Cardiac ventricle fibroblast (primary cell): ENCODE results near the genes PYGM and SAC3D1.

DNA sequence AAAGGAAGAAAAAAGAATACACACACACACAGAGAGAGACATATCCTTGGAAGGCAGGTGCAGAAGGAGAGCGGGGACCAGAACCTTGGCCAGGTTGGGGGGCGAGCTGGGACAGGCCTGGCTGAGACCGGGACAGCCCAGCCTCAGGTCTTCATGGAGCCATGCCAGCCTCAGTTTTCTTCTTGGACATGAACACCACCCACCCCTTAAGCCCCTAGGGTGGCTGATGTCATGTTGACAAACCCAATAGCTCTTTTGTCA lies 21.9 kb upstream of the SLC22A11 start:
- RAMPAGE, long total RNA, result no peak

GRCh38 chr11:64559723-64560073 lies 4.0 kb downstream of the SLC22A11 start:
- RAMPAGE, long total RNA, result no peak

- RAMPAGE, long total RNA, result no peak
These were observed 29.5 kb downstream of the SLC22A12 start for GRCh38 chr11:64620276-64621221.

DNA sequence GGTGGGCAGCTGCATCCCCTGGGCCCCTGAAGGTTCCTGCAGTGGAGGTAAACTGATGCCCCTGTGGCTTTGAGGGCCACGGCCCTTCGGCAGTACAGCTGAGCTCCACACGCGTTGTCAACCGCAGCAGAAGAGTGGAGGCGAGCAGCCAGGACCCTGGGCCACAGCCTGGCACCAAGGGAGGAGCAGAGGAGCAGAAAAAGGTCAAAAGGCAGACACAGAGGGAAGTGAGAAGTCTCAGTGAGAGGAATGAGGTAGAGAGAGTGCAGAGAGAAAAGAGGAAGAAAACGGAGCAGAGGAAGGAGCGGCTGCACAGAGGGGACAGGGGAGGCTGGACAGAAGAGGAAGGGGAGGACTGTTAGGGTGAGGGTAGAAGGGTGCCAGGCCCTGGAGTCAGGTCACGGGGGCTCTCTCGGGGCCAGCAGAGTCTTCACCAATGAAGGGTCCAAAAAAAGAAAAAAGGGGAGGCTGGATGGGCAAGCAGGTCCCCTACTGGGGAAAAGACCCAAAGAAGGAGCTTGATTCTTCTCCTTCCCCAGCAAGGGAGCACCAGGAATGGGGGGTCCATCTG lies 64.2 kb downstream of the SLC22A12 start:
- RAMPAGE, long total RNA, result no peak

GRCh38 chr11:64745696-64746522 lies 2.0 kb upstream of the RASGRP2 start:
- RAMPAGE, long total RNA, result no peak

DNA sequence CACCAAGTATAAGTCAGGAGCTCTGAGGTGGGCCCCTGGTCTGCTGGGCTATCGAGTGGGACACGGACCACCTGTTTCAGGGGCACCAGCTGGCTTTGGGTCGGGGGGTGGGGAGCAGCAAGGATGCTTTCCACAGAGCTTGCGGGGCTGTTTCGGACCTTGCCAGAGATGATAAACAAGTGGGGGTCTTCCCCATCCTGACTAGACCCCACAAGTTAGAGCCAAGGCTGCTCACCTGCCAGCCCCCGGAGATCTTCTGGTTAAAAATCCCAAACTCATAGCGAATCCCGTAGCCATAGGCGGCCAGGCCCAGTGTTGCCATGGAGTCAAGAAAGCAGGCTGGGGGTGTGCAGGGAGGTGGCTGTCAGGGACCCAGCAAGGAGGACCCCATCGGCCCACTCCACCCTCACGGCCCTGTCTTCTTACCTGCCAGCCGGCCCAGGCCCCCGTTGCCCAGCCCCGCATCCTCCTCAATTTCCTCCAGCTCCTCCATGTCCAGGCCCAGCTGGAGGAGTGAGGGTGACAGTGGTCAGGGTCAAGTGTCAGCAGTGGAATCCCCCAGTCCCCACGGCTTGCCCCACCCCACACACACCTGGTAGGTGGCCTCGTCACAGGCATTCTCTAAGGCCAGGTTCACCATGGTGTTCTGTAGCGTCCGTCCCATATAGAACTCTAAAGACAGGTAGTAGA lies 1.6 kb downstream of the PYGM start:
- RAMPAGE, long total RNA, result no peak

DNA sequence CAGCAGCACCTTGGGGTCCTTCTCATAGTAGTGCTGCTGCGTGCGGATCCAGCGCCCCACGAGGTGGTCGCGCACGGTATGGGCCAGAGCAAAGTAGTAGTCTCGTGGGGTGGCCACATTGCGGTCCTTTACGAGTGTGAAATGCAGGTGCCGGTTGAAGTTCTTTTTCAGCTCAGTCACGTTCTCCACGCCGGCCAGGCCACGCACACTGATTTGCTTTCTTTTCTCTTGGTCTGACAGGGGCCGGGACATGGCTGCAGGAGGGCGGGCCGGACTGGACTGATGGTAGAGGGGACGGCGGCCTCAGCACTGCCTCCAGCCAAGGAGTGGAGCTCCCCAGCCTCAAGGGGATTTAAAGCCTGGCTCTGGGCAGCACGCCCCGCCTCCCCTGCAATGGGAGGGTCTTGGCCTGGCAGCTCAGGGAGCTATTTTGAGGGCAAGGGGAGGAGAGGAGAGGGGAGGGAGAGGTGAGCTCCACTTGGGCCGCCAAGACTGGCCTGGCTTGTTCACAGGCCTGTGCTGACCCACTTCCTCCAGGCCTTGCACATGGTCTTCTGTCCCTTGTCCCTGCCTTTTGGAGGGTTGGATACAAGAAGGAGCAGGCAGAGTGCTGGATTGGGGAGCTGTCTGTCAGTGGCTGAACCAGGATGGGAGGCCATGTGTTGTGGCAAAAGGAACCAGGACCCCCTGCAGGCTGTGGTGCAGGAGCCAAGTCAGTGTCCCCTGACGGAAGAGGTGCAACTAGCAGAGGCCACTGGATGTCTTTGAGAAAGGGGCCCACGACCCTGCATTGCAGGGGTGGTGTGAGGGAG lies at the start of gene PYGM:
TSS of gene PYGM (minus strand) at position 328 of the 812 bp plus-strand sequence.
- RAMPAGE, long total RNA, result no peak

DNA sequence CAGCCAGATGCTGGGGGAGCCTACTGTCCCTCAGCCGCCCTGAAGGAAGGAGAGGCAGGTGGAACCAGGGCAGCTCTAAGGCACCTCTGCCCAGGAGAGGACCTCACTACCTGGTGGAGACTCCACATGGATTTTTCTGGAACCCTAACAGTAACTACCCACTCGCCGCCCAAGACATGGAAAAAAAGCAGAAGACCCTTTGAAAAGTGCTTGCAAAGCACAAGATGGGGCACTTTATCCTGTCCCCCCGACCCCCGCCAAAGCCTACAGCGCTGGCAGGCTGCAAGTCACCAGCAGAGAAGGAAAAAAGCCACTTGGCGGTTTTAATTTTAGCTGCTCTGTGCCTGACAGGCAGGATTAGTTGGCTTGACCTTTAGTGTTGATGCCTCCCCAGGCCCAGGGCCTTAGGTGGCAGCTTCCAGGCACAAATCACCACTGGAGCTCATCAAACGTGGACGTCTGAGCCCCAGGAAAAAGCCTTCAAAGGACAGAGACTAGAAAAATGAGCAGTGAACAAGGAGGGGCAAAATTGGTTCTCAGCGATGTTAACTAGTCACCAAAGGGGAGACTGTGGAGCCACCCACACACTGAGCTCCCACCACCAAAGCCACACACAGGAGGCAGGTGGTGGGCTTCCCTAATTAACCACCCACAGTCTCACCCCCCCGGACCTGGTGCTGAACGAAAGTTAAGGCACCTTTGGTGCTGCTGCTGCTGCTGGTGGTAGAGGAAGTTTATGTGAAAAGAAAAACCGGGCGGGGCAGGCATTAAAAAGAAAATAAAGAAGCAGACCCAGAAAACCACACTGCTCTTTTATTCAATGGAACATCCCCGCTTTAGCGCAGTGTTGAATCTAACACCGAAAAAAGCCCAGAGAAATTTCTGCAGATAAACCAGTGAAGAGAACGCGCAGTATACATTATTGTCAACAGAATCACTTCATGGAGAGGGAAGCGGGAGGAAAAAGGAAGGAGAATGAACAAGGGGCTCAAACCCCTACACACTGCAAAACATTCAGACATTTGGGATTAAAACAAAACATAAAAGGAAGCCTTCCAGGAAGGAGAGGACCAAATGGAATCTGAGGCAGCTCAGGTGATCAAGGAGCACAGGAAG lies 4.4 kb upstream of the PYGM start:
- RAMPAGE, long total RNA, result no peak

GRCh38 chr11:64769879-64771119 lies 8.0 kb downstream of the SF1 start:
- RAMPAGE, long total RNA, result no peak

- RAMPAGE, long total RNA, result no peak
These were observed 713 bp downstream of the MEN1 start for GRCh38 chr11:64809406-64810270.

GRCh38 chr11:64854214-64855373 lies 10.1 kb upstream of the CDC42BPG start:
- RAMPAGE, long total RNA, result no peak

DNA sequence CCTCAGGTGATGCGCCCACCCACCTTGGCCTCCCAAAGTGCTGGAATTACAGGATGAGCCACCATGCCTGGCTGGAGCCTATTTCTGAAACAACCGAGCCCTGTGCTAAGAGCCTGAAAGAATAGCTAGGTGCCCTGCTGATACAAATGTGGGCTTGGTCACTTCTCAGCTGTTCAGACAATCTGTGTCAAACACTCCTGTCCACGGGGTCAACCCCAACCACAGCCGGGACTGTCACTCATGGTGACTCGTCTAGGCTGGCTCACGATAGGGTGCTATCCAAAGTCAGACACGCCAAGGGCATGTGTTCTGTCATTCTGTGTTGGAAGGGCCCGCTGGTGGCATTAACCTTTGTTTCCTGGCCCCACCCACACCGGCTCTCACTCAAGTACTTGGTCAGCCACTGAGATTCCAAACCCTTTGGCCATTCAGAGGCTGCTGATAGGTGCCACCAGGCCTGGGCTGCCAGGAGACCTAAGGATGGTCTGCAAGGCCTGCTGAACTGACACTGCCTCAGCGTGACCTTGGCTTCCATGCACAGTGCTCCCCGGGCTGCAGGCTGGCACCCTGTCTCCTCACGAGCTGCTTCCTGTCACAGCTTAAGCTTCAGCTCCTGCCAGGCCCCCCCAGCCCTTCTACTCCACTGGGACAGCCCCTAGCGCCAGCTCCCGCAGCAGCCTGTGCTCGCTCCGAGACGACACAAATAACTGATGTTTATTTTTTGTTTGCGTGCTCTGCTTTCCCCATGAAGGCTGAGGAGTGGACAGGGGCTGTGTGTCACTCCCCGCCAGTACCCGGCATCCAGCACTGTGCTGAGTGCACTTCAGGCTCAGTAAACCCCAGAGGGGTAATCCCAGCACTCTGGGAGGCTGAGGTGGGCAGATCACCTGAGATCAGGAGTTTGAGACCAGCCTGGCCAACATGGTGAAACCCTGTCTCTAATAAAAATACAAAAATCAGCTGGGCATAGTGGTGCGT lies 14.3 kb upstream of the CDC42BPG start:
- RAMPAGE, long total RNA, result no peak

DNA sequence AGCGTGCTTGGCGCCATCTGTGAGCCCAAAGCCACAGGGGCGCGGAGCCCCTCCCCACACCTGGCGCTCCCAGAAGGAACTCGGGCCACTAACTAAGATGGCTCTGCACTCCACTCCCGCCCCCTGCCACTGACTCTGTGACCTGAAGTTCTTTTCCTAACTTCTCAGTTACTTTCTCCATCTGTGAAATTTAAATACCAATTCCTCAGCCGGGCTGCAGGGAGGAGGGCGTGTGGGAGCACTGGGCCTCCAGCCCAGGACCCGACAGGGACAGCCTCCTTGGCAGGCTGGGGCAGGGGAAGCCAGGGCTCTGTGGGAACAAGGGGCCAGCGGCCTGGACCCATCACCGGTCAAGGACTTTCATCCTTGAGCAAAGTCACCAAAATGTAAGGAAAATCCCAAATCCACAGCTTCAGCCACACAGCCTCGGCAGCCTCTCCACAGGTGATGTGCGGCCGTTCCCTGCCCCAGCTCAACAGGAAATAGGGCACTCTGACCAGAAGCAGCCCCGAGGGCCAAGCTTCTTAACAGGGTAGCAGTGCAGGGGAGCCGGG lies 14.7 kb downstream of the EHD1 start:
- RAMPAGE, long total RNA, result no peak

DNA sequence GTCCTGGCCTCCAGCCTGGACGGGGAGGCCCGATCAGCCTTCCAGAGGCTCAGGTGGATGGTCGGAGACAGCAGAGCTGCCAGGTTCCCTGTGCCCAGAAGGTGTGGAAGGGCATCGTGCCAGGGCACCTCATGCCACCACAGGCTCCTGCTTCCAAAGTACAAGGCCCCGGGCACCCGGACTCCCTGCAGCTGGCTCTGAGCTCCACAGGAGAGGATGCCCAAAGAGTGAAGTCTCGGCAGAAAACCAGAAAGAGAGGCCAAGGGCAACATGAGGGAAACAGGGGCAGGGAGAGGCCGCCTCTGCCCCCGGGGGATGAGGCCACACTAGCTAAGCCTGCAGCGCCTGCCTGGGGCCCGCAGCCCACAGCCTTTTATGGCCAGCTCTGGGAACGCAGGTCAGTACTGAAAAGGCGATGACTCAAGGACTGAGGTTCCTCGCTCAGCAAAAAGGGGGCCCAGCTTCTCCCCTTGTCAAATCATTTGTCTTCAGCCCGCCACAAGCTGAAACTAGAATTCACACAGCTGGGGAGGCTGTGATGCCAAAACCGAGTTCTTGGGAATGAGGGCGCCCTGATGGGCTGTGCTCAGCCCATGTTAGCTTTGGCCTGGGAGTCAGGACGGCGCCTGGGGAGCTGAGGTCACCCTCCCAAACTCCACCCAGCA lies 14.1 kb downstream of the EHD1 start:
- RAMPAGE, long total RNA, result no peak

GRCh38 chr11:64885259-64886113 lies 7.1 kb upstream of the EHD1 start:
- RAMPAGE, long total RNA, result no peak

DNA sequence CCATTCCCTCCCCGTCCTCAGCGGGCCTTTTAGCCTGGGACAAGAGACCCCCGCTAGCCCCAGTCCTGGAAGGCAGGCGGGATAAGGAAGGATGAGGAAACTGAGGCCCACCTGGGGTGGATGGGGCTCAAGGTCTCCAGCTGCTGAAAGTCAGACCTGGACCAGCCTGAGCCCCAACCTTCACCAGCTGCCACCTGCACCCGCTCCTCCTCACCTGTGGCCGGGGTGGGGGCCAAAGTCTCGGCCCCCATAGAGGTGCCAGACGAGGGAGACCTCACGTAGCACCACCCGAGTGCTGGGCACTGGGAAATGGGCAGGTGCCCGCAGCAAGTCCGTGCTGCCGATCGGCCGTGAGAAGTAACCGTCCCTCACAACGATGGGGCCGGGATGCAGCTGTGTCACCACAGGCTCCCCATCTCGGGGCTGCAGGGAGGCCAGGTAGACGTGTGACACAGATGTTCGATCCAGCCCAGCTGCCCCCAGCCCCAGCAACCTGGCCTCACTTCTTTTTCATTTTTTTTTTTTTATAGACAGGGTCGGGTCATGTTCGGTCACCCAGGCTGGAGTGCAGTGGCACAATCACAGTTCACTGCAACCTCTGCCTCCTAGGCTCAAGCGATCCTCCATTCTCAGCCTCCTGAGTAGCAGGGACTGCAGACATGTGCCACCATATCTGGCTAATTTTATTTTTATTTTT lies 16.2 kb downstream of the ATG2A start:
- RAMPAGE, long total RNA, result no peak

DNA sequence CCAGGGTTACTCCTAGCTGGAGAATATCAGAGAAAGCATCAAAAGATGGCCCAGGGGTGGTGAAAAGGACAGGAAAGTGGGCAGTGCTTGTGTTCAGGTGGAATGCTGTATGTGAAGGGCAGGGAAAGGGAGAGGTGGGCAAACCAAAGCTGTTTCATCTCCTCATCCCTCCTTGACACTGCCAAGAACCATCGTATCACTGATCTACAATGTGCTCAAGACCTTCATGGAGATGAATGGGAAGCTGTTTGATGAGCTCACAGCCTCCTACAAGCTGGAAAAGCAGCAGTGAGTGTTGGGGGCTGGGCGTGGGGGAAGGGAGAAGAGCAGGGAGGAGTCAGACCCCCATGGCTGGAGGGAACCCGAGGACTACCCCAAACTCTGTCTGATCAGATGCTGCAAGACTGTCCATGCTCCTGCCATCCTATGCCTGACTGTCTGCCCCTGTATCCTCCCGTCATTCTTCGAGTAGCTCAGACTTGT lies 2.7 kb downstream of the GPHA2 start:
- RAMPAGE, long total RNA, result no peak

- RAMPAGE, long total RNA, result no peak
These were observed 2.1 kb downstream of the GPHA2 start for GRCh38 chr11:64933470-64934137.

- RAMPAGE, long total RNA, result no peak
These were observed at the start of gene SAC3D1 for GRCh38 chr11:65040468-65041291. TSS of gene SAC3D1 (plus strand) at chr11:65041210.

- RAMPAGE, long total RNA, result no peak
These were observed 7.2 kb downstream of the SAC3D1 start for GRCh38 chr11:65048230-65048584.